ENCODE results near the genes FRYL, OCIAD2, DCUN1D4, LRRC66 and RASL11B.

DNA sequence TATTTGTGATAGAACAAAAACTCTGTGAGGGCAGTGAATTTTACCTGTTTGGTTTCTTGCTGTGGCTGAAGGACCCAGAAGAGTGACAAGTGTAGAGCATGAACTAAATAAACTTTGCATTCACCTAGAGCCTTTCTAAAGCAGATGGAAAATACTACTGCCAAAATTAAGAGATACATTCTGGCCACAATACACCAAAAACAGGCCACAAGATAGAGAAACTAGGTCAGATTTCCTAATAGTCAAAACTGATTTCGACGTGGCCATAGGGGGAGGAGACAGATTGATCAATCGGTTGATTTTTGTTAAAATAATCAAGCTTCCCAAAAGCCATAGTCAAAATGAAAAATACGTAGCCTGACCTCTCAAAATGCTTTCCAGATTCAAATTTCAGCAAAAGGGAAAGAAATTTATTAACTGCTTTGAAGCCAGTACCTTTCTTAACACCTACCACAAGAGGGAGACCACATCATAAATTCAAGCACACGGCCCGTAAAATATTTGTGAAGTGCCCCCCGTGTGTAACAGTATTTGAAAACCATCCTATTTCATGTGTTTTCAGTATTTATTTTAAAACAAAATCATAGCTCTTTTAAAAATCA is 132.4 kb downstream of the CORIN start:
- PRO-cap = no peak
CAGE:
- cytosol, long polyA minus RNA = no peak
- cytosol, long polyA plus RNA = no peak
- long polyA plus RNA = no peak
- nucleus, long polyA minus RNA = no peak
- nucleus, long polyA plus RNA = no peak

- PRO-cap = no peak
CAGE:
- cytosol, long polyA minus RNA = no peak
- cytosol, long polyA plus RNA = no peak
- long polyA plus RNA = no peak
- nucleus, long polyA minus RNA = no peak
- nucleus, long polyA plus RNA = no peak
Observed at GRCh38 chr4:47836420-47837347, 1.2 kb downstream of the CORIN start.

- PRO-cap = no peak
CAGE:
- cytosol, long polyA minus RNA = no peak
- cytosol, long polyA plus RNA = start-site peak on the minus strand at chr4:48080056-48080067, 19 and 36 reads in 2 replicates
- long polyA plus RNA = no peak
- nucleus, long polyA minus RNA = no peak
- nucleus, long polyA plus RNA = no peak
Observed at GRCh38 chr4:48079863-48080384, 54.1 kb downstream of the TXK start.

GRCh38 chr4:48093805-48094294 is 40.2 kb downstream of the TXK start:
- PRO-cap = no peak
CAGE:
- cytosol, long polyA minus RNA = no peak
- cytosol, long polyA plus RNA = no peak
- long polyA plus RNA = no peak
- nucleus, long polyA minus RNA = no peak
- nucleus, long polyA plus RNA = no peak

DNA sequence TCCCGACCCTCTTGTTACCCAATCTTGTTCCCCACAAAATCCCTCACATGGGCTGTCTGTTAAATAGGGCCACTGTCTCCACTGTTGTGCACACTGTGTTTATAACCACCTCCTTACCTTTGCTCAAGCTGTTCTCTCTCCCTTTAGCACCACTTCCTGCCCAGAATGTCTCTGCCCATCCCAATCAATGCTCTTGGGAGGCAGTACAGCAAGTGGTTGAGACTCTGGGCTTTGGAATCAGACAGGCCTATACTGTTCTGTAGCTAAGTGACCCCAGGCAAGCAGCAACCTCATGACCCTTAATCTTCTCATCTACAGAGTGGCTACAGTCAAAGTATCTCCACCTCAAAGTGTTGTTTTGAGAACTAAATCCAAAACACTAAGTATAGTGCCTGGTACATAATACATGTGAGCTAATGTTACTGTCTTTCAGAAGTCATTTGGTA is 3.8 kb upstream of the TXK start:
- PRO-cap = no peak
CAGE:
- cytosol, long polyA minus RNA = no peak
- cytosol, long polyA plus RNA = no peak
- long polyA plus RNA = no peak
- nucleus, long polyA minus RNA = no peak
- nucleus, long polyA plus RNA = no peak

DNA sequence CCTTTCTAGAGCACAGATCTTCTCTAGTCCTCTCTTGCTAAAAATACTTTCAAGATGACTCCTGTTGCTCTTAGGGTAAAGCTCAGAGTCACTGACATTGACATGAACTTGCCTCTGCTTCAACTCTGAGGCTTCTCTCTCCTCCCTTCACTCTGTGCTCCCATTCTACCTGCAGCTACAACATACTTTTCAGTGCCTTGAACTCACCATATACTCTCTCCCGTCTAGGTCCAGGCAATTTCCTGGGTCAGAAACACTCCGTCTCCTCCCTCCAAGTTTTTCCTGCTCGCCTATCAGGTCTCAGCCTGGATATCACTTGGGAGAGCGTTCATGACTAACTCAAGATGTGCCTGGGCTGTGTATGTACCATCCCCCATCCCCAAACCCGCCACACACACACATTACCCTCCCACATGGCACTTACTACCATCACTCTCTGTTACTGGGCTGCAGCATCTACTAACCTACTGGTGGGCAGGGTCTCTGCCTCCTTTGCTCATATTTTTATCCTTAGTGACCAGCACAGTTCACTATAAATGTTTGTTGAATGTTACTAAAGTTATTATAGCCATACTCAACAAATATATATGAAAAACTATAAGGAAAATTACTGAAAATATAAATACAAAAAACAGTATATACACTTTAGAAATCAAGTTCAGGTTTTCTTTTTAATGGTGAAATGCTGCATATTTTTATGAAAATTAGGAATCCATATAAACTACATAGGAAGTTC is 16.2 kb upstream of the TXK start:
- PRO-cap = no peak
CAGE:
- cytosol, long polyA minus RNA = no peak
- cytosol, long polyA plus RNA = no peak
- long polyA plus RNA = no peak
- nucleus, long polyA minus RNA = no peak
- nucleus, long polyA plus RNA = no peak

DNA sequence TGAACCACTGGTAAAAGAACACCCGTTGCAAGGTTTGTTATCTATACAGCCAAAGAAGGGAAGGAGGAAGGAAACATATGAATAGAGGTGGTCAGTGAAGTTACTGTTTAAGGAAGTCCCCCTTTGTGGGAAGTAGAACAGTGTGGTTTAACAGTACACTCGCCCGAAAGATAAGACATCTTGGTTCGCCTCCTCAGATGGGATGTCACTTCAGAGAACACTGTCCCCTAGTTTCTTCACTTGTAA is 57.5 kb downstream of the TEC start:
- PRO-cap = no peak
CAGE:
- cytosol, long polyA minus RNA = no peak
- cytosol, long polyA plus RNA = no peak
- long polyA plus RNA = no peak
- nucleus, long polyA minus RNA = no peak
- nucleus, long polyA plus RNA = no peak

DNA sequence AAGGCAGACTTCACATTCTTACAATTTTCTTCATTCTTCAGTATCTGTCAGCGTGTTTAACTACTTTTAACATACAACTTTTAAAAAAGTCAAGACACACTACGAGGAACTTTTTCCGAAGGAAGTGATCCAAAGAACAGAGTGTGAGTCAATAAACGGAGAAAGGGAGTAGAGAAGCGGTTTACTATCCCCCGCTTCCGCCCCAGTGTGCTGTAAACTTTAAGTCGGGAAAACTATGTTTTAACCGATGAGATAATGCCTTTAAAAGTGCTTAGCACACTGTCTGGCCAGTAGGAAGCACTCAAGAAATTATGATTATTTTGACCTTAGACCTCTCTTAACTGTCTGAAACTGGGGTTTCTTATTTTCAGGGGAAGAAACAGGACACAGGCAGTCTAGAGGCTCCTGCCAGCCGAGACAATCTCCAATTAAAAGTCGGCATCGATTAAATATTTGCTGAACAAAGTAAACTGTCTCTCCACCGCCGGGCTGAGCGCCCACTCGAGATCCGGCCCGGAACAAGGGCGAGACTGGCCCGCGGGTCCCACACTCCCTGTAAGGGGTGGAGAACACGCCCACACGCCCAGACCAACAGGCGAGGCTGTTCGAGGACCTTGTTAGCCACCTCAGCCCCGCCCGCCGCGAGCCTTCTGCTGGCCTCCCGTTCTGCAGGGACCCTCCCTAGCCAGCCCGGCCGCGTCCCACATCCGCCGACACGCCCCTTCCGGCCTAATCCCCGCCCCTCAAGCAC is 563 bp upstream of the SLAIN2 start:
- PRO-cap = bidirectional peak, plus-strand start at position 151 of the sequence, minus-strand start at position 145 of the sequence; bidirectional peak, plus-strand start at position 264 of the sequence, minus-strand start at position 209 of the sequence; bidirectional peak, plus-strand start outside the sequence, minus-strand start at position 652 of the sequence
CAGE:
- cytosol, long polyA minus RNA = no peak
- cytosol, long polyA plus RNA = no peak
- long polyA plus RNA = no peak
- nucleus, long polyA minus RNA = no peak
- nucleus, long polyA plus RNA = no peak

DNA sequence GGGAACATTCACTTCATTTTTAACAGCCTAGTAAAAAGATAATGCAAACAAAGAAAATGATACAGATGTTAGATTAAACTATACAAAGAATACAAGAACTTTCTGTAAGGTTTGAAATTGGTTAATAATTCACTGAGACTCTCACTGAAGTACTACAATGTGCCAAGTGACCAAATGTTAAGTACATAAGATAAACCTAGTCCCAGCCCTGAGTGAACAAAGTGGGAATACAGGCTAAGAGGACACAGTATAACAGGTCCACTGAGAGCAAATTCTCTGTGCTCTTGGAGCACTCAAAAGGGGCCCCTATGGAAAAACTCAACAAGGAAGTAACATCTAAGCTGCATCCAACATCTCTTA is 113.3 kb downstream of the ZAR1 start:
- PRO-cap = no peak
CAGE:
- cytosol, long polyA minus RNA = no peak
- cytosol, long polyA plus RNA = no peak
- long polyA plus RNA = no peak
- nucleus, long polyA minus RNA = no peak
- nucleus, long polyA plus RNA = no peak

DNA sequence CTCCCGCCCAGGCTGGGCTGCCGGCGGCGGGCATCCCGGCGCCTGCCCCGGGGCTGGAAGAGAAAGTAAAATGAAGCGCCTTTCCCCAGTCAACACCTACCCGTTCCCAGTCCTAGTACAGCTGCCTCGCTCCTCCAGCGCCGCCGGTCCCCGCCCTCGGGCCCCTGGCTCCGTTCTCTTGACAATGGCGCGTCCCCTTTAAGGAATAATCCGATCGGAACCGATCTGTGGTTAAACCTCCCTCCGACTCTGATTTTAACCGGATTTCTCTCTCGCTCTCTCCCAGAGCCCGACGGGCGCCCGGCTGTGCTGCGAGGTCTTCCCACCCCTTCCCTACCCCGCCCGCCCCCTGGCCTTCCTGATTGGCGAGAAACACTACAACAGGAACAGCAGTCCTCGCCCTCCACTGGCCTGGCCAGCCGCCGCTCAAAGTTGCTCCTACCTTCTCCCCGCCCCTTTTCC is at the start of gene FRYL:
FRYL (minus strand) TSS at position 302 of the 462 bp plus-strand sequence.
- PRO-cap = bidirectional peak, plus-strand start outside the sequence, minus-strand start at position 335 of the sequence
CAGE:
- cytosol, long polyA minus RNA = start-site peak on the minus strand centred at position 263 of the sequence, 46 bp wide, 144 reads
- cytosol, long polyA plus RNA = no peak
- long polyA plus RNA = start-site peak on the minus strand centred at position 210 of the sequence, 149 bp wide, 175 and 279 reads in 2 replicates
- nucleus, long polyA minus RNA = start-site peak on the minus strand centred at position 226 of the sequence, 171 bp wide, 7,042 reads
- nucleus, long polyA plus RNA = start-site peak on the minus strand centred at position 244 of the sequence, 127 bp wide, 1,147 and 961 reads in 2 replicates

- PRO-cap = unidirectional peak, plus-strand start at chr4:48906406; bidirectional peak, plus-strand start at chr4:48906880, minus-strand start at chr4:48906774; unidirectional peak, minus-strand start at chr4:48906944
CAGE:
- cytosol, long polyA minus RNA = start-site peak on the minus strand at chr4:48906730-48906778, 284 reads
- cytosol, long polyA plus RNA = start-site peak on the minus strand at chr4:48906700-48906777, 3,156 and 2,878 reads in 2 replicates
- long polyA plus RNA = start-site peak on the minus strand at chr4:48906729-48906798, 4,970 and 4,786 reads in 2 replicates
- nucleus, long polyA minus RNA = start-site peak on the minus strand at chr4:48906691-48906777, 485 reads
- nucleus, long polyA plus RNA = start-site peak on the minus strand at chr4:48906700-48906777, 768 and 879 reads in 2 replicates
Observed at GRCh38 chr4:48906294-48907281, at the start of gene OCIAD2. Gene OCIAD2, minus strand, starts transcription at chr4:48906774.

DNA sequence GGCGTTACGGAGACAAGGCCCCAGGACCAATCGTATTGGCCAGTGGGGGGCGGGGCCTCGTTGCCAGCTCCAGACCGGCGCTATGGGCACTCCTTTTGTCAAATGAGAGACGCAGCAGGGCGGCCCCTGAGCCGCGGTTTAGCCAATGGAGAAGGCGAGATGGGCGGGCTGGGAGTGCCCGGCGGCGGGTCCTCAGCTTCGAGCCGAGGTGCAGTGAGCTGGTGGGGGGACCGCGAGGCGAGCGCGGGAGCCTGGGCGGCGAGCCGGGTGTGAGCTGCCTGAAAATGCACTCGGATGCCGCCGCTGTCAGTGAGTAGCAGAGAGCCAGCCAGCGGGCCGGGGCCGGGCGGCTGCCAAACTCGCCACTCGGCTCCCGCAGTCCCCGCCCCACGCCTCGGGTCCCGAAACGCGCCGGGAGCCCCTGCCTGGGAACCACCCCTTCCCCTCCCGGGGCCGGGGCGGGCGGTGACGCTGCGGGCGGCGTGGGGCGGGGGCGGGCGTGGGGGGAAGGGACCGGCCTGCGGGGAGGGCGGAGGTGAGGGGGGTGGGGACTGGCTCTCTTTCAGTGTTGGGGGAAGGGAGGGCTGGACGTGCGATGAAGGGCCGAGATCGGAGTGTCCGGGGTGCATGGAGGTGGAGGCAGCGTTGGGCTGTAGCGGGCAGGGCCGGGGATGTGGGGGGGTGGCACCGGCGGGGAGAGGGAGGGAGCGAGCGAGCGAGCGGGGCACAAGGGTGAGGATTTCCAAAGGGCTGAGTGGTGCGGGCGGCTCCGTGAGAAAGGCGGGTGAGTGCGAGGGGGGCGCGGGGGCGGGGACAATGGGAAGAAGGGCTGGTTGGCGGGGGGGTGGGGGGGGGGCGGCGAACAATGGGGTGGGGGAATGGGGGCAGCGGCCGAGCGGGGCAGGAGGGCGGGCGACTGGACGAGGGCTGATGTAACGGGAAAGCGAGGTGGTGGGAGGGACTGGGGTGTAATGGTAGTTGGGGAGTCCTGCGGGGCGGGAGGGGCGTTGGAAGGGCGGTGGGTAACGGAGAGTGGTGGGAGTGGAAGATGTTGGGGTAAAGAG is at the start of gene DCUN1D4:
DCUN1D4 (plus strand) TSS at position 195 of the 1,064 bp plus-strand sequence.
- PRO-cap = bidirectional peak, plus-strand start at position 195 of the sequence, minus-strand start outside the sequence; bidirectional peak, plus-strand start at position 755 of the sequence, minus-strand start at position 423 of the sequence; bidirectional peak, plus-strand start outside the sequence, minus-strand start at position 945 of the sequence
CAGE:
- cytosol, long polyA minus RNA = start-site peak on the plus strand centred at position 217 of the sequence, 22 bp wide, 185 reads; start-site peak on the plus strand centred at position 556 of the sequence, 120 bp wide, 39 reads; start-site peak on the plus strand centred at position 714 of the sequence, 43 bp wide, 13 reads
- cytosol, long polyA plus RNA = start-site peak on the plus strand centred at position 228 of the sequence, 68 bp wide, 111 and 196 reads in 2 replicates; start-site peak on the plus strand centred at position 728 of the sequence, 94 bp wide, 8 and 12 reads in 2 replicates
- long polyA plus RNA = start-site peak on the plus strand centred at position 214 of the sequence, 96 bp wide, 492 and 454 reads in 2 replicates
- nucleus, long polyA minus RNA = start-site peak on the plus strand centred at position 231 of the sequence, 74 bp wide, 937 reads; start-site peak on the plus strand centred at position 564 of the sequence, 125 bp wide, 71 reads
- nucleus, long polyA plus RNA = start-site peak on the plus strand centred at position 214 of the sequence, 96 bp wide, 501 and 490 reads in 2 replicates; start-site peak on the plus strand centred at position 731 of the sequence, 72 bp wide, 30 and 31 reads in 2 replicates

GRCh38 chr4:51851074-51851540 is 8.2 kb downstream of the DCUN1D4 start:
- PRO-cap = no peak
CAGE:
- cytosol, long polyA minus RNA = no peak
- cytosol, long polyA plus RNA = no peak
- long polyA plus RNA = no peak
- nucleus, long polyA minus RNA = no peak
- nucleus, long polyA plus RNA = no peak

DNA sequence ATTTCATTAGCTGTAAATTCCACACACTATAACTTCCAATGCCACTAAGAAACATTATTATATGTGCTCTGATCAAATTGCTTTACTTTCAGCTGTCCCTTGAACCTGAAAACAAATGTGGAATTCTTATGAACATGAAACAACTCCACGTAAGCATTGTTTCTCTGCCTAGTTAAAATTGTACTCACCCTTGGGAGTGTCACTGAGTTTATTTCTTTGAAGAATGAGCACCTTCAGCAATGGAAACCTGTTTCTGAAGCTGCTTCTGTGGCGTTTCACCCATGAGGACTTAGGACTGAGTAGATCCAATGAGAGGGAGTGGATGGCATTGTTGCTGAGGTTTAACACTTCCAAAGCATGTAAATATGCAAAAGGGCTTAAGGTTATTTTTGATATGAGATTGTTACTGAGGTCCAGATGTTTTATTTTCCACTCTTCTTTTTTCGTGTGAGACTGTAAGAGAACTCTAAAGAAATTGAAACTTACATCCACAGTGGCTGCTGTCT is 3.2 kb downstream of the LRRC66 start:
- PRO-cap = no peak
CAGE:
- cytosol, long polyA minus RNA = no peak
- cytosol, long polyA plus RNA = no peak
- long polyA plus RNA = no peak
- nucleus, long polyA minus RNA = no peak
- nucleus, long polyA plus RNA = no peak

DNA sequence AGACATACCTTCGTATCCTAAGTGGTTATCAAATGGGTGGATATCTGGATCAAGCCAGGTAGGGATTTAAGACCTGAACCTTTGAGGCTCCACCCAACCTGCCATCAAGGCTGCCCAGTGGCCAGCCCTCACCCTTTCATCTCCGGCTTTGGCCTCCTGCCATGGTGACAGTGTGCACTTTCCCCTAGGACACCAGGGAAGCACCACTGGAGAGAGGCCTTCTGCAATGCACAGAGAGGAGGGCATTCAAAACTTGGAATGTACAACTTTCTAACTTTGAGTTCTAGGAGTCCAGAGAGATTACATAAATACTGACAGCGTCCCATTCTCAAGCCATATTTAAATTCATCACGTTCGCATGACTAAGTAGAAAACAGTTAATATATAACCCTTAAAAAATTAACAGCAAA is at the start of gene LRRC66:
LRRC66 (minus strand) TSS at position 68 of the 410 bp plus-strand sequence.
- PRO-cap = no peak
CAGE:
- cytosol, long polyA minus RNA = no peak
- cytosol, long polyA plus RNA = no peak
- long polyA plus RNA = no peak
- nucleus, long polyA minus RNA = no peak
- nucleus, long polyA plus RNA = no peak

GRCh38 chr4:52551403-52551865 is 107.7 kb downstream of the USP46 start:
- PRO-cap = no peak
CAGE:
- cytosol, long polyA minus RNA = no peak
- cytosol, long polyA plus RNA = no peak
- long polyA plus RNA = no peak
- nucleus, long polyA minus RNA = no peak
- nucleus, long polyA plus RNA = no peak

DNA sequence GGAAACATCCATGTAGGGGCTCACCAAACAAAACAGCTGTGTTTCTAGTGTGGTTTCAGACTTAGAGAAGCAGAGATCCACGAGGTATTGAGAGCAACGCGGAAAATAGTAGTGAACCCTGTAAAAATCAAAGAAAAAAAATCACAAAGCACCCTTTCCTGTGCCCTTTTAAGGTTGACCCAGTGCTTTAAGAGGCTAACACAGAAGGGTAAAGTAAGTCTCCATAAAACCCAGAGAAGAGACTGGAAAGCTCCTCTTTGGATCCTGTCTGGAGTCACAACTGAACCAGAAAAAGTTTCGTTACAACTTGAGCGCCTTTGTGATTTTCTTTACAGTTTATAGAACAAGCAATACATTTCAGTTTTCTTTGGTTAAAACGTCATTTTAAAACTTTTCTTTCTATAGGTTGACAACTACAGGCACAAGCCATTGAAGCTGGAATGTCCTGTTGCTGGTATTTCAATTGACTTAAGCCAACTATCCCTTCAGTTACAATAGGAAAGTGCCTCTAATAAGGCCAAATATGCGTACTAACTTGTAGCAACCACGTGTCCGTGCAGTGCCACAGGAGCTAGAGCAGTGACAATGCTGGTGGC is 38.0 kb downstream of the ERVMER34-1 start:
- PRO-cap = no peak
CAGE:
- cytosol, long polyA minus RNA = no peak
- cytosol, long polyA plus RNA = no peak
- long polyA plus RNA = no peak
- nucleus, long polyA minus RNA = no peak
- nucleus, long polyA plus RNA = no peak

GRCh38 chr4:52721688-52723036 is 29.1 kb downstream of the ERVMER34-1 start:
- PRO-cap = bidirectional peak, plus-strand start at chr4:52722559, minus-strand start at chr4:52722281
CAGE:
- cytosol, long polyA minus RNA = no peak
- cytosol, long polyA plus RNA = no peak
- long polyA plus RNA = no peak
- nucleus, long polyA minus RNA = no peak
- nucleus, long polyA plus RNA = no peak

DNA sequence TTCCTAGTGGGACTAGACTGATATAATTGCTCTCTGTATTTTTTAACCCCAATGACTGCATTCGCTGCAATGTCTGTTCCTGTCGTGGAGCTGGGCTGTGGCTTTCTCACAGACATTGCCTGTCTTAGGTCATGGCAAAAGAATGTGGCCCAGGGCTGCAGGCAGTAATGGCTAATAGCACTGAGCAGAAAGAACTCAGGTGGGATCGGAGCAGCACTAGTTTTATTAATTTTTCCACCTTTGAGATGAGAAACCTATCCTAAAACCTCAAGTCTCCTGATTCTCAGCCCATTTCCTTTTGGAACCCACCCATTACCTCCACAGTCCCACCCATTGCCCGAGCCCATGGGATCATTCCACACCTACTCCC is 23.8 kb upstream of the RASL11B start:
- PRO-cap = no peak
CAGE:
- cytosol, long polyA minus RNA = no peak
- cytosol, long polyA plus RNA = no peak
- long polyA plus RNA = no peak
- nucleus, long polyA minus RNA = no peak
- nucleus, long polyA plus RNA = no peak

DNA sequence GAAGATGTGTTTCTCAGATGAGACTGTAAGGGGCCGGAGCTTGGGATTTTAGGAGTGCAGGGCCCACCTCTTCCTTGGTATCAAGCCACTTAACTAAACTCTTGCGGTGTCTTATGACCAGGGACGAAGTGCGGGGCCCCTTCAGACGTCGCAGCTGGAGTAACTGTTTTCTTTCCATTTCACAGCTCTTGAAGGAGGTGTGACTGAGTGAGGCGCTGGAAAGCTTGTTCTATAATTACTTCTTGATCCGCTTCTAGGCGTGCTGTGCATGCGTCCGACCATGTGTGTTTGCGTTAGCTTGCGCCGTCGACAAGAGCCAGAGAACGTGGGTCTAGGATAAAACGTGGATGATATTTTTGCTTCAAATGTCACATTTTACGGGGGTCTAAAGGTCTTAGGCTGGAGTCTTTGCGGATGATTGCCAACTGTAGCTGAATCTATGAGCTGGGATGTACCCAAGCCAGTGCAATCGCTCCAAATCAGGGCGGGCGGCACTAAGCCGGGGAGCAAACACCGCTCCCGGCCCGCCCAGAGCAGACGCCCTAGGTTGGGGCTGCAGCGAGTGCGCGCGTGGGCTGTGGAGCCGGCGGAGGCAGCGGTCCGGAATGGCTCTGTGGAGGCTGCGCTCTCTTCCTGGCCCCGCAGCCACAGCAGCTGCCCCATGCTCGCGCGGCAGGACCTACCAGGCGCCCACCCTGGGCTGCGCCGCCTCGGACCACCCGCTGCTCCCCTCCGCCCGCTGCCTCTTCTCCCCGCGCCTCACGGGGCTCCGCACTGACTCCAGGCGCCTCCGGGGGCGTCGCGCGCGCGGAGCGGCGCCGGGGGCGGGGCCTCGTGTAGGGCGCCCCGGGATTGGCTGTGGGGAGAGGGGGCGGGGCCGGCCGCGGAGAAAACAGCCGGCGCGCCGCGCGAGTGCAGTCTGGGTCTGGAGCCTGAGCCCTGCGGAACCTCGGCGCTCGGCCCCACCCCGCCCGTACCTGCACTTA is at the start of gene RASL11B:
RASL11B (plus strand) TSS at position 917 of the 986 bp plus-strand sequence.
- PRO-cap = bidirectional peak, plus-strand start at position 917 of the sequence, minus-strand start at position 773 of the sequence
CAGE:
- cytosol, long polyA minus RNA = no peak
- cytosol, long polyA plus RNA = no peak
- long polyA plus RNA = no peak
- nucleus, long polyA minus RNA = no peak
- nucleus, long polyA plus RNA = no peak